Vermiform appendix (tissue), 1 donor: ENCODE results near the gene IMPACT.

DNA sequence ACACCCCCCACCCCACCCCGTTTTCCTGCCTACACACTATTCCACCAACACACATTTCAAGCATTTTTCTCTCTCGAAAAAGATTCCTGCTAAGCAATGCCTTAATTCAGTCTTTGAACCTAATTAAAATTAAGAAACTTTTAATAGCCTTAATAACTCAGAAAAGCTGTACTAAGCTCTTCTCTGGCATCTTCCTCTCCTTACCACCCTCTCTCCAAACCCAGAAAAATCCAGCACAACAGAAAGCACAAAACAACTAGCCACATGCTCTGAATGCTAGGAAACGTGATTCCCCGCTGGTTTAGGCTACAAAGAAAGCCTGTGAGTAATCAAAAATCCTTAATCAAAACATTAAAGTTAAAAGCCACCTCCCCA, 126.9 kb downstream of the OSBPL1A start:
- PRO-cap = no peak

DNA sequence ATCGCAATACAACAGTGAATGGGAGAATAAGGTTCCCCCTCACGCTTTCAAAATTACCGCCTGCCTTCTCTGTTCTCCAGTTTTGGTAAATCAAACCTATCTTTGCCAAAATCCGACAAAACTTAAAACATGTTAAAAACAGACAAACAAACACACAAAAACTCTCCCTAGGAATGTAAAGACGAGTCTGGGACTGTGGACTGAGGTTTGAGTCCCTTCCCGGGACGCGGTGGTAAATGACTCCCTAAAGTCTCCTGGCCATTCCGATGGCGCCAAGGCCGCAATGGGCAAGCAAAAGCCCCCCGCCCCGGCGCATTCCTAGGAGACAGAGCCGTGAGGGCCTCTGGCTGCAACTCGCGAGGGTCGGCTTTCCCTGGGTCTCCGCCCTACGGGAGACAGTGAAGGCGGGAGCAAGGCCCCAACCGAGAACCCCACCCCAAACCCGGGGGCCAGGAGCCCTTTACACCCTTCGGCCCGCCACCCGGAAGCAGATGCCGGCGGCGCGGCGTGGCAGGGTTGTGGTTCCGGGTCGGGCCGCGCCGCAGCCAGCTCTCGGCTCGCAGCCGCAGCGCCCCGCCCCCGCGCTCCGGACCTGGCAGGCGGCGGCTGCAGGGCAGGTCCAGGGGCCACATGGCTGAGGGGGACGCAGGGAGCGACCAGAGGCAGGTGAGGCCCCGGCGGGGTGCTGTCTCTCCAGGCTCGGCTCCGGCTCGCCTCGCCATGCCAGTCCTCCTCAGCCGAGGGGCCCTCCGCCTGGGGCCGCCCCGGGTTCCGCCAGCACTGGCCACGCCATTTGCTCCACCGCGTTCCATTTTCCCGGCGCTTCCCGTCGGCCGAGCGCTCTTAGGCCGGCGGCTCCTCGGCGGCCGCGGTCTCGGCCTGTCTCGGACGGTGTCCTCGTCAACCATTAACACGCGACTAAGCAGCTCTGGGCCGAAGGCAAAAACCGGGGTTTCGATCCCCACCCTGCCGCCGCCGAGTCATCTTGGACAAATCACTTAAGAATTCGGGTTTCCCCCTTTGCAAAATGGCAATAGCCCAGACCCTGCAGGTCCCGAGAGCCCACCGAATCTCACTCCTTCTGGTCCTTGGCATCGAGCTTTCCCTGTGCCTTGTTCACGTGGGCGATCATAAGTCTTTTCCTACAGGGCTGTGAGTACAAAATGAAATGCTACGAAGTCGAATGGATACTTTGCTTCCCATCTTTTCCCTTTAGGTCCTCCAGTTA, at the start of gene IMPACT:
Gene IMPACT, plus strand, starts transcription at position 544 of the 1,228 bp plus-strand sequence.
- PRO-cap = bidirectional peak, plus-strand start at position 582 of the sequence, minus-strand start at position 489 of the sequence; unidirectional peak, minus-strand start at position 920 of the sequence

- PRO-cap = no peak
Observed at GRCh38 chr18:24913320-24913835, 438.6 kb downstream of the ZNF521 start.

GRCh38 chr18:25298936-25299516, 52.9 kb downstream of the ZNF521 start:
- PRO-cap = no peak

DNA sequence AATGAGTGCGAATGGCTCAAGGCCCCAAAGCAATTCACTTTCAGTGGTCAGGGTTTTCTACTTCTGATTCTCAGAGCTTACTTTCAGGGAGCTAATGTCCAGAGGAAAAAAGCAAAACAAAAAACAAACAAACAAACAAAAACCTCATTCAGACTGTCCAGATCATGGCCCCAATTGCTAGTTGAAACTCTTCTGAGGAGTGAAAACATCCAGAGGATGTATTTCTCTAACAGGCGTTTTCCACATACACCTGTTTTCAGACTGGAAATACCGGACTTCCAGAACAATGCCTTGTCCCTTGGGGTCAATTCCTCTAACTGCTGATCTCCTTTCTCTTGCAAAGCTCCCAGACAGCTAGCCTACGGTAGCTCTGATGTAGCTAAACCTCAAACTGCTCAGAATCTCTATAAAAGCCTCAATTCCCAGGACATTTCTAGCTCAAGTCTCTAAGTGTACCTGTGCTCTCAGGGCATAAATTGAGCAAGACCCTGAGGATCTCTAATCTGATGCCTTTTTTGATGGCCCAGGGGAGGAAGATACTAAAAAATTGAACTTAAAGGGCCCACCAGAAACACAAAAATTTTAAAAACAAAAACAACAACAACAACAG, 323.5 kb upstream of the ZNF521 start:
- PRO-cap = no peak

- PRO-cap = no peak
Observed at GRCh38 chr18:25726207-25726968, 364.0 kb downstream of the SS18 start.

DNA sequence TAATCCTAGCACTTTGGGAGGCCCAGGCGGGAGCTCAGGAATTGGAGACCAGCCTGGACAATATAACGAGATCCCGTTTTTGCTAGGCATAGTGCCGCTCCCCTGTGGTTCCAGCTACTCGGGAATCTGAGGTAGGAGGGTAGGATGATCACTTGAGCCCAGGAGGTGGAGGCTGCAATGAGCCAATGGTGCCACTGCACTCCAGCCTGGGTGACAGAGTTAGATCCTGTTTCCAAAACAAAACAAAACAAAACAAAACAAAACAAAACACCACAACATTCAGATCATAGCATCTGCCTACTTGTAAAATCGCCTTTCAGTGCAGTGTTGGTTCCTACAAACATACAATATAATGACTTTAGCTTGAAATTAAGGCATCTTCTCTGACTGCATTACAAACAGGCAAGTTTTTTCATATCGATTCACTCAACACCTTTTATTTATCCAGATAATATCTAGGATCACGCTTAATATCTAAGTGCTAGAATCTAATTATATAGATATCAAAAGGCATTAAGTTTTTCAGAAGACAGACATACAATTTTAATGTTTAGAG, 836 bp upstream of the TAF4B start:
- PRO-cap = no peak

GRCh38 chr18:27993332-27993680, 183.6 kb downstream of the CDH2 start:
- PRO-cap = no peak

DNA sequence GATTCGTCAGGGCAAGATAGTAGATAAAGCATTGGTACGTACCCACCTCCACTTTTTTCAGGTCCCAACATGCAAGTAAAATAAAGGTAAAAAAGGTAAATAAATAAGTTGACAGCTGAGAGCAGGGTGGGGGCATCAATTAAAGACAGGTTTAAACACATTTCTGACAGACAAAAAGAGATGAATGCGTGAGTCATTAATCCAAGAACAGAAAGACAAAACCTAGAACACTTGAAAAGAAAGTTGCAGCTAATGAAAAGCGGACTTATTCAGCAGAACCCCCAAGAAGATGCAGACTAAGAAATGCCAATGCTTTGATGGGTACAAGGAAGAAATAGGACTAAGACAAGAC, 979.6 kb upstream of the CDH2 start:
- PRO-cap = no peak

DNA sequence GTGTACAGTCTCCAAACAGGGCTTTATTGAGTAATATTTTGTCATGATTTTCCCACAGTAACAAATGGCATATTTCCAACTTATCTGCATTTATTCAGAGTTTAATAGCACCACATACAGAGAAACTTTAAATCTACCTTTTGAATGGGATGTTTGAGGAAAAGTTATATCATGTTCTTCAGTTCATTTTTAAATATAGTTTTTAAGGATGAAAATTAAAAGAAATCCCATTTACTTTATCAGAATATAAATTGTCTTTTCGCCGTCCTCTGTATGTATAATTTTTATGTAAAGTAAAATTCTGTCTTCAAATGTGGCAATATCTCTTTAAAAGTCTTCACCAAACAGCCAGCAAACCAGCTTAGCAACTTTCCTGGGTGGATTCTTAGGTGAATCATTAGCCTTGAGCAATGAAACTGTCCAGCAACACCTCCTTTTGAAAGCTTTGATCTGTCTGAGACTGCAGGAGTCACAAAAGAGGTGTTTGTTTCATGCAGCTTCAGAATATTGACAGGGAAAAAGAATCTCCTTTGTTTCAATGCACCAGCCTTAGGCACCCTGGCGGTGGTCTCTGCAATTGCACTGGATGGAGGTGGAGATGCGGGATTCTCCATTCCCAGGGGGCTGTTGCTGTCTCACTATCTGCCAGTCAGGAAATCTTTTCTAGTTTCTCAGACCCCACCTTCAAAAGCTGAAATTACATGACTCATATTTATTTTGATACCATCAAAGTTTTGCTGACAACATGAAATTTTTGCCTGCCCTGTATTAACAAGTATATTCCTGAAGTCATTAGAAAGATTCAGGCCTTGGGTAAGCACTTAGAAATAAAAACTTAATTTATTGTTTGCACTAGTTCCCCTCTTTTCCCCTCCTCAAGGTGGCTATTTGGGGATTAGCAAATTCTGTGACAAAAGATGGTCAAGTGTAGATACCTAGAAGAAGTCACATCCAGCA, 76.1 kb upstream of the DSG1 start:
- PRO-cap = no peak

DNA sequence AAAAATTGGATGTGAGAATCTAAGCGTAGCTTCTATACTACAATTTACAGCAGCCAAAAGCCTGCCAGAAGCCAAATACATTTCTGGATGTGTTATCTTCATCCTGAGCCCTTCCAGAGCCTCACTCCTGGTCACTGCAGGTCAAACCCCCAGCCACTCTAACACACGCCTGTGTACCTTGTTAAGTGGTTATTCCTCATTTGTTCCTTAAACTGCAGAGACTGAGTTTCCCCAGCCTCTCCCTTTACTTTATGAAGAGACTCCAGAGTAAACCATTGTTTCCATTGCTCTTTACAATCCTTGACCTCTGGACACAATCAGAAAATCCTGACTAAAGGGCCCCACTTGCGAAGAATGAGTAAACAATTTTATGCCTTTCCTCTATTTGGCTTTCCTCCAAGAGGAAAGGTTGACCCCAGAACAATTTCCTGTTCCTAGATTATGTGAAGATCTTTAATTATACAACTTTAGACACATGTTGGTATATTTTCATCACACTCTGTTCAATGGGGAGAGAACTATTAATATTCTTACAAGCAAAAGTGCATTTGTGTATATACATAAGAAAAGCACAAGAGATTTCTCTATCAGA, 20.7 kb downstream of the DSG4 start:
- PRO-cap = unidirectional peak, minus-strand start at position 223 of the sequence

DNA sequence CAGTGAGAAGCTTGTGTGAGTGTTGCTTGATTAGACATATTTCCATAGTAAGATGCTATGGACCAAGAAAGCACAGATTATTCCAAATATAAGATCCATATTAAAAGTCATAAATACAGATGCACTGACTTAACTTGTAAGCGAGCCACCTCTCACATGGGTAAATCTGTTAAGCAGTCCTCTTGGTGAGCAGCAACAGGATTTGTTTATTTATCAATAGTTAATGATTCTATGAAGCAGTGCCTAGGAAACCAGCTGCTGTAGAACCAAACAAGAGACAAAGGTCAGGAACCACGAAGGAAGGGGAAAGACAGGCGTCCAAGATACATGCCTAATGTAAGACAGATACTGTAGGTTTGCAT, 24.9 kb downstream of the DSG4 start:
- PRO-cap = no peak

GRCh38 chr18:31498909-31499252, 904 bp downstream of the DSG2 start:
- PRO-cap = bidirectional peak, plus-strand start at chr18:31499007, minus-strand start at chr18:31498757

GRCh38 chr18:31510095-31510805, 12.3 kb downstream of the DSG2 start:
- PRO-cap = no peak

DNA sequence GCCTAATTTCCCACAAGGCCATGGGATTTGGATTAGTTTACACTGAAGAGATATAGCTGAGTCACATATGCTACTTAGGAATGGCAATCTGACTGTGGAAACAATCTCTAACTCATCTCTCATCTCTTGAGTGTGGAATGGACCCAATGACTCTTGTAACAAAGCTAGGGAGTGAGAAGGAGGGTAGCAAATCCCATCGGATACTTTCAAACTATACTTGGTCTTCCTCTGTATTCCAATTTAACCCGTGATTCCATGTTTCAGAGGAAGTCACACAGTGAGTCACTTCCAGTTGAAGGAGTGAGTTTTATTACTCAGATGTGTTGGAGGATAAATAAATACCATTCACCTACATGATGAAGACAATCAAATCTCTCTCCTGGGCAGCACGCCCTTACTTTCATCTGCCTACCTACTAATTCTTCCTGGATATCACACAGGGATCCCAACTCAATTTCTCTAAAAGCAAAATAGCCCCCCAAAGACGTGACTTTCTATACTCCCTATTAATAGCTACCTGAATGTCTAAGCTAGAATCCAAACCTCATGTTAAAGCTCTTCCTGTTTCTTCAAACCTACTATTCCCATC, 5.0 kb downstream of the B4GALT6 start:
- PRO-cap = no peak

DNA sequence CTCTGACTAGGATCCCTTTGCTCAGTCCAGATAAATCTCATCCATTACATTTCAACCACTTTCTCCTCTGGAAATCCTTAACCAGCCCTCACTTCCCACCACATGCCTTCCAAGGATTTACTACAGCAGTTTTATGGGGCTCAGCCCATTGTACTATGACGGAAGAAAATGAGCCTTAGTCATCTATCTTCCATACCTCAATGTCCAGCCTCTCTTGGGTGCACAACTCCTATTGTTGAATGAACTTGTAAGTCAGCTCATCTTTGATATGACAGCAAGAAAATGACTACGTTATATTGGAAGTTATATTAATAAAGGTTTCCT, 3.5 kb downstream of the B4GALT6 start:
- PRO-cap = no peak

DNA sequence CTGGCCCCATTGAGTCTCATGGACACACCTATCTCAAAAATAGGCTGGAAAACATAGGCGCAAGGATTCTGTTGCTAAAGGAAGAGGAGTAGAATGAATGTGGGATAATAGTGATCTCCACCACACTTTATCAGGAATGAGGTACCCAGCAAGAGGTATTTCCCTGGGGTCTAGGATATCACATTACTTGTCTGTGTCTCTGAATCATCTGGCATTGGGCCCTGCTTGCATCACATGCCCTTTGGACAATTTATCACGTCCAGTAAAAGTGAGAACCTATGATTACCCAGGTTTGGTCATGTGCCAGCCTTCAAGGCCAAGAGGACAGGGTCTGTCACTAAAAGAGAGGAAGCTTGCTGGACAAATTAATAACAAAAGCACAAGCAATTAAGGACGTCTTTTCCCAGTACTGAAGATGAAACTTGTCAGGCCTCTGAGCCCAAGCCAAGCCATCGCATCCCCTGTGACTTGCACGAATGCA, 11.4 kb upstream of the TRAPPC8 start:
- PRO-cap = no peak

DNA sequence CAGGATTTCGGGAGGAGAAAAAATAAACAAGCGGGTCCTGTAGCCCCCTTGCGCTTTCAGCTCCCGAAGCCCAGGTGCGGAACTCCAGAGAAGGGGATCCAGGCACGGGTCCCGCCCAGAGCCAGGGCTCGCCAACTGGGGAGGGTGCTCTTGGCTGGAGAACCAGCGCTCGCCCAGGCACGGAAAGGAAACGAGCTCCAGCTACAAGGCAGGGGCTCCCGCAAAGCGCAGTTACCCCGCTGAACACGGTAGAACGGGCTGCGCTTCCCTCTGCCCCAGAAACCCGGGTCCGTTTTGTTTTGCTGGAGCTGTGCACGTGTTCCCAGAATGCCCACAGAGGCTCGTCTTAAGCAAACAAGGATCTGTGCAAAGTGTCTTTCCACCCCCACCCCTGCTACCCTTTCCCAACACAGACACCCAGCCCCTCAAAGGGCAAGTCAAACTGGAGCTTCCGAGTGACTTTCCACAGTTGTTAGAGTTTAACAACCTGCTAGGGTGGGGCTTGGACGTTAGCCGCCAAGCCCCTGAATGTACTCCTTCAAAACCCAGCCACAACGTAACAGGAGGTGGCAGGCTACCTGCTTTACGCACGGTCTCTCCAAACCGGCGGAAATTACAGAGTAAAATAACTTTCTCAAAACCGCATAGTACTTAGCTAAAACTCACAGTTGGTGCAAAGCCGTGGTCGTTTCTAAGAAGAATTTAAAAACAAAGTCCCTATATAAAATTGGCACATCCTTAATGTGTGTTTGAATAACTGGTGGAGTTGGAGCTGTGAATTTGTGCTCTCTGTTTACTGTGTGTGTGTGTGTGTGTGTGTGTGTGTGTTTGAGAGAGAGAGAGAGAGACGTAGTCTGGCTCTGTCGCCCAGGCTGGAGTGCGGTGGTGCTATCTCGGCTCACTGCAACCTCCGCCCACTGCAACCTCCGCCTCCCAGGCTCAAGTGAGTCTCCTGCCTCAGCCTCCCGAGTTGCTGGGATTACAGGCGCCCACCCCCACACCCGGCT, 884 bp downstream of the RNF125 start:
- PRO-cap = bidirectional peak, plus-strand start at position 752 of the sequence, minus-strand start at position 444 of the sequence

DNA sequence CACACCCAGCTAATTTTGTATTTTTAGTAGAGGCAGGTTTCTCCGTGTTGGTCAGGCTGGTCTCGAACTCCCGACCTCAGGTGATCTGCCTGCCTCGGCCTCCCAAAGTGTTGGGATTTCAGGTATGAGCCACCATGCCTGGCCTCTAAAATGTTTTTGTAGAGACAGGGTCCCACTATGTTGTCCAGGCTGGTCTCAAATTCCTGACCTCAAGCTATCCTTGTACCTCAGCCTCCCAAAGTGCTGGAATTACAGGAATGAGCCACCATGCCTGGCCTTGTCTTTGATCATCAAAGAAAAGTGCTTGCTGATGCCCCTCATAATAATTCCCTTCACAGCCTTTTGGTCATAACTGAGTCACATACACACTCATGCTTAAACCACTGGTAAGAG, 5.0 kb upstream of the RNF138 start:
- PRO-cap = unidirectional peak, minus-strand start at position 292 of the sequence

- PRO-cap = no peak
Observed at GRCh38 chr18:32087068-32087468, 4.6 kb upstream of the RNF138 start.